ENCODE data around the genes ART1, TRIM21 and MMP26.

DNA sequence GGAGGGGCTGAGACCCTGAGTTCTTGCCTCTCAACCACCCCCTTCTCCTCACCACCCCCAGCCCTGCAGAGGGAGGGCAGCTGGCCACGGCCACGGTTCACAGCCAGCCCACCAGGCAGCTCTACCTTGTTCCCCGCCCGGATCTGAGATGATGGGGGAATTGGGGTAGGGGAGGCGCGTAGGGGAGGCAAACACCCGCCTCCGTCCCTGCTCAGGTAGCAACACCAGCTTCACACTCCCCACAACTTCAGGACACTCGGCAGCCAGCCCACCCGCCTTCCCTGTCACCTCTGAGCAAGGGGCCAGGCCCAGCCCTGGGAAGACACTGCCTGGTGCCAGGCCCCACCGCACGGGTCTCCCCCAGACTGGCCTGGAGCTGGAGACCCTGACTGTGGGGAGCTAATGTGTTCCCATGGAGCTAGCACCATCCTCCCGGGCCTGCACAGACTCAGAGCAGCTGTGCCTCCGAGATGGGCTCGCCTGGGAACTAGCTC, 109.4 kb downstream of the CDKN1C start:
- PRO-cap = no peak

DNA sequence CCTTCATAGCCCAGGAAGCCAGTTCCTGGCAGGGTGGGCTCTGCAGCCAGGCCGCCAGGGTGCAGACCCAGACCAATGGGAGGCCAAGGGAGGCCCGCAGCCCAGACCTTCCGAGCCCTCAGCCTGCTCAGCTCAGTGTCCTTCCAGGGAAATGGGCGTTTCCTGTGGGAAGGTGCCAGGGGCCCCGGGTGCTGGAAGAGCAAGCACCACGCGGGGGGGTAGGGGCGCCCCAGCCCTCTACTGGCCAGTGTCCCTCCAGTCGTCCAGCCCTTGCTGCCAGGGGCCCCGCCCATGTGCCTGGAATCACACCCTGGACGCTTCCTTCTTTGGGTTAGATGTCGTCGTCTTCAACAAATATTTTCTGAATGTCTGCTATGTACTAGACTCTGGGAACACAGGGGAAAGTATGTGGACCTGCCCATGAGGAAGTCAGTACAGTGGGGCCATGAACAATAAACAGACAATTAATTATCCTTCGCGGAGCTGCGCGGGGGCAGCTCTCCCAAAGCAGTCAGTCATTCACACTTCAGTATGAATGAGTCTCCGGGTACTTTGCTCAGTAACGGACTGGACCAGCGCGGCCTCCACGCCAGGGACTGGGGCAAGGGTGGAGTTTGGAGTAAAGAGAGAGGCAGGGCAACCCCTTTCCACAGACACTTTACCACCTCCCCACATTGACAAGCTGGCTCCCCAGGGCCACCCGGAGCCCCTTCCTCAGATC, 60.2 kb downstream of the CDKN1C start:
- PRO-cap = bidirectional peak, plus-strand start at position 559 of the sequence, minus-strand start at position 349 of the sequence

DNA sequence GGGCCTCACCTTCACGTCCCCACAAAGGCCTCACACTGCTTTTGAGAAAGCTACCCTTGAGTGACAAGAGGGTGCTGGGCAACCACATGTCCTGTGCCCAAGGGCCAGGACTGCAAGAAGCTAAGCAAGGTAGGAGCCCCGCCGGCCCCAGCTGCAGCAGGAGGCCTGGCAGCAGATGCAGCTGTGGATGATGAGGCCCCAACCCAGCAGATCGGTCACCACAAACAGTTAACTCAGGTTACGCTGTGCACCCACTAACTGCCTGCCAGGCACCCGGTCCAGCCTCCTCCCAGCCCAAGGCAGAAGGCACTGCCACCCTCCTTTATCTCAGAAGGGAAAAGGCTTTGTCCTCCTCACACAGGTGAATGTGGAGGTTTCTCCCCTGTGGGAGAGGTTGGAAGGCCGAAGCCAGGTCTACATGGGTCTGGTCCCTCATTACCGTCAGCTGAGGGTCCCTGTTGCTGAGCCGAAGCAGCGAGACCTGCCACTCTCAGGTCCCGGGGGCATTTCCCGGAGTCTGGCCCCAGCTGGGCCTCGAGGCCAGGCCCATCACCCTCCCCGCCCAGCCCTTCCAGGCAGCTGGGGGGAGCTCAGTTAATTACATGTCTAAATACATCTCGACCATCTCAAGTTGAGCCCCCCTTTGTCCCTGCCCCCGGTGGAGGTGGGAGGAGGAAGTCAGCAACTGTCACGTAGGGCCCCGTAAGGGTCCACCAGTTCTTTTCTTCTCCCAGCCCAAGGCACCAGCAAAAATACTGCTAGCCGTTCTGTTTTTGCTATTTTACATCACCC, 3.8 kb downstream of the CDKN1C start:
- PRO-cap = no peak

- PRO-cap = no peak
Measured at GRCh38 chr11:2927967-2928743, 1.1 kb downstream of the PHLDA2 start.

DNA sequence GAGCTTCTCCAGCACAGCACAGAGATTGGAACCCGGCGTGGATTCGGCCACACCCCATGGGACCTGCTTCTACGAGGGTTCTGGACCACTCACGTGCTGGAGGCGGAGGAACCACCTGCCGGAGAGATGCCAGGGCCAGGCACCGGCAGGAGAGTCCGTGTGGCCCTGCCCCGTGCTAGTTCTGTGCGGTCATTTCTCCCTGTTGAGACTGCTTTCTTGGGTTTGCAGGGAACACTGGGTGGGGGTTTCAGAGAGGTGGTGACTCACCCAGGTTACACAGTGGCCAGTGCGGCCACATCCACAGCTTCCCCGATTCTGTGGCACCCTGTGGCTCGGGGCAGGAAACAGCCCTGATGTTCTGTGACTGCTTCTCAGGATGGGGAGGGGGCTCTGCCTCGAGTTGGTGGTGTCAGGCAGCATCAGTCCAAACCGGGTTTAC, 3.6 kb upstream of the PHLDA2 start:
- PRO-cap = no peak

DNA sequence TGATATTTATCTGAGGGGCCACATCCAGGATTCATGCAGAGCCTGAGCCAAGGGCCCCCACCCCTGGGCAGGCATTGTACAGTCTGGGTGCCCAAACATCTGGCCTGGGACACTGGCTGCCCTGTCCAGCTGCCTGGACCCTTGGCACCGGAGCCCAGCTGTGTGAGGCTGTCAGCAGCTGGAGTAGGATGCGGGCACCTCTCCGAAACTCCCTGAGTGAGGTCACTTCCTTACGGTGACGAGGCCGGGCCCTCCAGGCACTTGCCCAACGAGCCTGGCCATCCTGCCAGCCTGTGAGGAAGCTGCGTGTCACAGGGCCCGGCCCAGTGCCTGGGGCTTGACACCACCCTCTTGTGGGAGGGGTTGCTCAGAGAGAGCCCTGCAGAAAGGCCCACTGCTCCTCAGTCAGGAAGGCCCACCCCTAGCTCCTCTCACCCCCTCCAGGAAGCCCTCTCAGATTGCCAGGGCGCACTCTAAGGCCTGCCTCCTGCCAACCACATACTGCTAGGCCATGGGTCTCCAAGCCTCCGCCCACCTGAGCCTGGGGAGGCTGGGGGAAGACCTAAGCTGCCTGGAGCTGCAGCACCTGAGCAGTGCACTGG, 4.2 kb upstream of the PHLDA2 start:
- PRO-cap = unidirectional peak, minus-strand start at position 214 of the sequence

GRCh38 chr11:2945319-2945961, 16.2 kb upstream of the PHLDA2 start:
- PRO-cap = no peak

DNA sequence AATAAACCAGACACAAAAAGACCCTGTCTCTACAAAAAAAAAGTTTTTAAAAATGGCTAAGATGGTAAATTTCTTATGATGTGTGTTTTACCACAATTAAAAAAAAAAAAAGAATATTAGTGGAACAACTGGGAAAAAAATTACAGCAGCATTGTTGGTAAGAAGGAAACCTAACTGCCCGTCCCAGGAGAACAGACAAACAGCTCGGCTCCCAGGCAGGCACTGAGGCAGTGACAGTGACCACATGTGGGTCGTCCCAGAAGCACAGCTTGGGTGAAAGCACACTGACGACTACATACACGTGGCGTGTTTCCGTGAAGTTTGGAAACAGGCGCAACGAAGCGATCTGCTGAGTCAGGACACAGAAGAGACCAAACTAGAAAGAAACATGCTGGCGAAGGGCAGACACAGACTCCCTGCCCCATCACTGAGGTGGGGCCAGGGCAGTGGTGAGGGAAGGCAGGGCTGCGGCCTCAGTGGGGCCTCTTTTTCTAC, 20.3 kb downstream of the CARS1 start:
- PRO-cap = no peak

DNA sequence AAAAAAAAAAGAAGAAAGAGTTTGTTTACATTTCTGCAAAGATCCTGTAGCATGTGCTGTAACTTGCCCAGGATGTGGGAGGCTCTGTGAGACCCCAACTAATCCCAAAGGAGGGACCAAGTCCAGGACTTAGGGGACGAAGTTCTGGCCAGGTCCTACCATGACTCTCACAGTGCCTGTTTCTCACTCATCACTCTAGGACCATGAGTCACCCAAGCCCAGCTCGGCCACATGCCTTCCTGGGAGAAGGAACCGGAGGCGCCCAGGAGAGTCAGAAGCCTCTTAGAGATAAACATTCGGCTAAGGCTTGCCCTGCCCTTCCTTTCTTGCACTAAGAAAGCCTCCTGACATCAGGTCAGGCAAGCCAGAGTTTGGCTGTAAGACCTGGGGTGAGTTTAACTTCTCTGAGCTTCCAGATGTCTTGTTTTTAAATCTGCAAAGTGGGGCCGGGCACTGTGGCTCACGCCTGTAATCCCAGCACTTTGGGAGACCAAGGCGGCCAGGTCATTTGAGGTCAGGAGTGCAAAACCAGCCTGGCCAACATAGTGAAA, 1.5 kb upstream of the CARS1 start:
- PRO-cap = no peak

DNA sequence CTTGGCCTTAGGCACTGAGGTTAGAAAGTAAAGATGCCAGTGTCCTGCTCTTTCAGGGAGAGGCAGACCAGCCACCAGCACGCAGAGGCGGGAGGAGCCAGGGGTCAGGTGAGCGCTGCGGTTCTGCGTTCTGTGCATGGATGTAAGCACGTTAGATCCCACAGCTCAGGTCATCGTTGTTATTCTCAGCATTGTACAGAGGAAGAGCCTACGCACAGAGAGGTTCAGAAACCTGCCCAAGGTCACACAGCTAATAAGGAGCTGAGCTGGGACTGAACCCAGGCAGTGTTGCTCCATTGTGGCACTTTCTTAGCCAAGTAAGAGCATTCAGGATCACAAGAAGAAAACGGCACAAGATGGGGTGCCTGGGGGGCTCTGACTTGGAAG, 41.2 kb downstream of the OSBPL5 start:
- PRO-cap = no peak

DNA sequence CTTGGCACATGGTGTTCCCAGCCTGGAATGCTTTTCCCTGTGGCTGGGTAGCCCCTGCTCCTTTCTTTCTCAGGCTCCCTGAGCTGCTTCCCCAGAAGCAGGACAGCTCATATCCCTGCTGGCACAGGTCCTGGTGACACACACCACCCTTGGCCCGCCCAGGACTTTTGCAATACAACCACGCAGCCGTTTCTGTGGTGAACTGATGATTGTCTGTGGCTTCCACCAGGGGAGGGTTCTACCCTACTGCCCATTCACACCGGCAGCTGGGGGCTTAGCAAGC, 40.7 kb downstream of the OSBPL5 start:
- PRO-cap = bidirectional peak, plus-strand start at position 205 of the sequence, minus-strand start at position 85 of the sequence

- PRO-cap = no peak
Measured at GRCh38 chr11:3357509-3358656, 21.1 kb downstream of the ZNF195 start.

DNA sequence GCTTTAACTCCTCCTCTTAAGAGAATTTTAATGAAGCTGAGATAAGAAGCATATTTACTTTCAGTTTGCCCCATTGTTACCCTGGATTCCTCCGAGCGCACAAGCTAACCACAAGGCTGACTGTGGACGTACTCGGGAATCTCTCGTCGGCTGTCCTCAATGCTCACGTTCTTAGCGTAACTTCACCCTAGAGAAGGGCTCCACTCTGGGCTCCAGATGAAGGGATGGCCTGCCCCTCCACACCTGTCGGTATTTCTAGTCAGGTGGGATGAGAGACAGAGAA, 76.7 kb upstream of the ZNF195 start:
- PRO-cap = no peak

DNA sequence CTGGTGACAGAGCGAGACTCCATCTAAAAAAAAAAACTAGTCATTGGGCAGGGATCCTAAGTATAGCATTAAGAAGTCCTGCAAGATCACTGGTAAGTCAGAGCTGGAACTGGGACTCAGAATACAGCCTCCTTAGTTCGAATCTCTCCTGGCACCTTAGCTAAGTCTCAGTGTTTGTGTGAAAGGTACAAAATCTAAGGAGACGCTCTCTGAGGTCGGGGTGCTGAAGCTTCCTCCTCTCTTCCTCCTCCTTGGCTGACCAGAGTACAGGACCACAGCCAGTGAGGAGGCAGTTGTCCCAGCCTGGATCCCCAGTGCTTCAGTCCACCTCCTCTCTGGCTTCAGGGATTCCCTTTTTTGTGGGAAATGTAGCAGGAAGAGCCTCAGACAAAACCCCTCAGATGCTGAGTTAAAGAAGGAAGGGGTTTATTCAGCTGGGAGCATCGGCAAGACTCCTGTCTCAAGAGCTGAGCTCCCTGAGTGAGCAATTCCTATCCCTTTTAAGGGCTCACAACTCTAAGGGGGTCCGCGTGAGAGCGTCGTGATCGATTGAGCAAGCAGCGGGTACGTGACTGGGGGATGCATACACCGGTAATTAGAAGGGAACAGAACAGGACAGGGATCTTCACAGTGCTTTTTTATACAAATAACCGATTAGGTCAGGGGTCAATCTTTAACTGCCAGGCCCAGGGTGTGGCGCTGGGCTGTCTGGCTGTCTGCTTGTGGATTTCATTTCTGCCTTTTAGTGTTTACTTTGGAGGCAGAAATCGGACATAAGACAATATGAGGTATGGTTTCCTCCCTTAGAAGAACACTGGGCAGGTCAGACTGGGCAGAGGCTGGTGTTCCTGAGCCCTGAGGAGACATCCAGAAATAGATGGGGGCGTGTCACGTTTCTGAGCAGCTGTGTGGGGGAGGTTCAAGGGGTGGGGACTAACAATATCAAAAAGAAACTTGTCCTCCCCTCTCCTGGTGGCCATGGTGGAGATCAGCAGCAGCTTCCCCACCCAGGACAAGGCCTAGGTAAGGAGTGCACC, at the start of gene ART1:
Gene ART1 (plus strand): TSS at position 972 of the 1,037 bp plus-strand sequence.
- PRO-cap = no peak

DNA sequence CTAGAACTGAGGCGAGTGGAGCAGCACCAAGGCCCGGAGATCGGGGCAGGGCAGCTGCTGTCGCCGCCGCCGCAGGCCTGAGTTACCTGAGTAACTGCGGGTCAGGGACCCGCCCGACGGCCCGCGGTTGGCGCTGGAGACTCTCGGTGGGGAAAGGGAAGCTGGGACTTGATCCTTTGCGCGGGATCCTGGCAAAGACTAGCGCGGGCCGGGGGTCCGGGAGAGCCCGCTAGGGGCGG, 274 bp upstream of the STIM1 start:
- PRO-cap = no peak

- PRO-cap = no peak
Measured at GRCh38 chr11:3880565-3881147, 25.2 kb downstream of the STIM1 start.

- PRO-cap = no peak
Measured at GRCh38 chr11:4389773-4390466, 3.6 kb downstream of the TRIM21 start.

- PRO-cap = bidirectional peak, plus-strand start at chr11:4393814, minus-strand start at chr11:4393684
Measured at GRCh38 chr11:4393171-4394037, at the start of gene TRIM21. TSS of gene TRIM21 (minus strand) at chr11:4393702.

DNA sequence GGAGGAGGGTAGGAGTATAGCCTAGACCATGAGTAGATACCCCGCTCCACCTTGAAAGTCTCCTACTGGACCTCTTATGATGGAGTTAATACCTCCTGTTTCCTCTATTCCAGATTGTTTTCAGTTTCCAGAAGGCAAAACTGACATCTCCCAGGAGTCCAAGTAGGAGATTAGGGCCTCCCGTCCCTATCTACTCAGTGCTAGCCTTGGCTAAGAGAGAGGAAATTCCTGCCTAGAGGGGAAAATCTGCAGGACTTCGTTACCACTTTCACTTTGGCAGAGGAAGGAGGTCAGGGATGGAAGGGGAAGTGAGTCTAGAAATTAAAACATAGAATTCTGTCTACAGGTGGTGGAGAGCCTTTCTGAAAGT, 2.2 kb upstream of the TRIM68 start:
- PRO-cap = no peak

GRCh38 chr11:4704620-4705031, at the start of gene MMP26:
TSS of gene MMP26 (plus strand) at chr11:4704784.
- PRO-cap = no peak

All from right common carotid artery plus branches (tissue), 1 donor.